ENCODE measurements around the genes PRORP and BRMS1L.

GRCh38 chr14:32939140-32940102 lies 742 bp downstream of the NPAS3 start:
- RRBS, 2 experiments = 6 to 8% methylated on average over 34 to 39 of the region's 98 CpGs

DNA sequence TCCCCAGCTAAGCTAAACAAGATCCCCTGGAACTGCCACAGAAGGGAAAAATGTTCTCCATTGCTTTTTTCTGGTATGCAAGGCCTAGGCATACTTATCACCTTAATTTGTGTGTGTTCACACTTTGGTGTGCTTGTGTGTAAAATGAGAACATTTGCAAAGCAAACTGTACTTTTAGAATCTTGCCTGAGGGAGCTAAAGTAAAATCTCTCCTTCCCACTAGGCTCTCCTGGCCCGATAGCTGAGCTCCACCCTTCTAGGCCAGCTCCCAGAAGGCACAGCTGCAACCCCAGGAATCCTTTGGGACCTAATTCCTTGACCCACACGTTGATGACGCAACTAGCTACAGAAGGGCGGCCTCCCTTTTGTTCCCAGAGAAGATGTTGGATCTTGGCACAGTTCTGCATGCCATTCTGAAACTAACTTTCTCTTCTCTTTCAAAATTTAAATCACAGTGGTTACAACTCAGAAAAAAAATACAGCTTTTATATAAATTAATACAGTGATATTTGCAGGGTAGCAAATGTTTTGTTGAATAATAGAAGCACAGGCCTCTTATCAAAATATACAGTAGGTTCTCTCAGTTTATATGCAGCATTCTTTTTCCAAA lies 268.1 kb downstream of the EGLN3 start:
- RRBS, 2 experiments = no CpG with 5 or more reads among the region's 4 CpGs

- RRBS, 2 experiments = no CpG with 5 or more reads among the region's 5 CpGs
These were observed 84.8 kb upstream of the EGLN3 start for GRCh38 chr14:34035609-34036135.

GRCh38 chr14:34058871-34059597 lies 108.2 kb upstream of the EGLN3 start:
- RRBS, 2 experiments = no CpG with 5 or more reads among the region's 10 CpGs

DNA sequence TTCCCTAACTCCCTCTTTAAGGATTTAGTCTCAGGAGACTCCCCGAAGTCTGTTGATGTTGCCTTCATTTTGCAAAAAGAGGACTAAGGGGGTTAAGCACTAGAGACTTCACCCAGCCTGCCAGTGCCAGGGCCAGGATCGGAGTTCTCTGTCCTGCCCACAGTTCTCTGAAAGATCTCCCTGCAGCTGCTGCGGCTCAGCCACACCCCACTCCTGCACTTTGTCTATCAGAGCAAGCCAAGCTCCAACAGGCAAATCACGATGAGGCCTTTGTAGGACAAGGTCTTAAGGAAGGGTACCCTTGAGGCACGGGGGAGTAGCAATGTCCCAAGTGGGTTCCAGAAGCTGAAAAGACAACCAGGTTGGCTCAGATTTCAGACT lies 148.8 kb upstream of the EGLN3 start:
- RRBS, 2 experiments = no CpG with 5 or more reads among the region's 5 CpGs

GRCh38 chr14:34130918-34131546 lies 180.2 kb upstream of the EGLN3 start:
- RRBS, 2 experiments = no CpG with 5 or more reads among the region's 15 CpGs

- RRBS, 2 experiments = no CpG with 5 or more reads among the region's 3 CpGs
These were observed 32.6 kb downstream of the SNX6 start for GRCh38 chr14:34597382-34597774.

- RRBS, 2 experiments = no CpG with 5 or more reads among the region's 4 CpGs
These were observed 3.3 kb downstream of the CFL2 start for GRCh38 chr14:34710972-34711585.

DNA sequence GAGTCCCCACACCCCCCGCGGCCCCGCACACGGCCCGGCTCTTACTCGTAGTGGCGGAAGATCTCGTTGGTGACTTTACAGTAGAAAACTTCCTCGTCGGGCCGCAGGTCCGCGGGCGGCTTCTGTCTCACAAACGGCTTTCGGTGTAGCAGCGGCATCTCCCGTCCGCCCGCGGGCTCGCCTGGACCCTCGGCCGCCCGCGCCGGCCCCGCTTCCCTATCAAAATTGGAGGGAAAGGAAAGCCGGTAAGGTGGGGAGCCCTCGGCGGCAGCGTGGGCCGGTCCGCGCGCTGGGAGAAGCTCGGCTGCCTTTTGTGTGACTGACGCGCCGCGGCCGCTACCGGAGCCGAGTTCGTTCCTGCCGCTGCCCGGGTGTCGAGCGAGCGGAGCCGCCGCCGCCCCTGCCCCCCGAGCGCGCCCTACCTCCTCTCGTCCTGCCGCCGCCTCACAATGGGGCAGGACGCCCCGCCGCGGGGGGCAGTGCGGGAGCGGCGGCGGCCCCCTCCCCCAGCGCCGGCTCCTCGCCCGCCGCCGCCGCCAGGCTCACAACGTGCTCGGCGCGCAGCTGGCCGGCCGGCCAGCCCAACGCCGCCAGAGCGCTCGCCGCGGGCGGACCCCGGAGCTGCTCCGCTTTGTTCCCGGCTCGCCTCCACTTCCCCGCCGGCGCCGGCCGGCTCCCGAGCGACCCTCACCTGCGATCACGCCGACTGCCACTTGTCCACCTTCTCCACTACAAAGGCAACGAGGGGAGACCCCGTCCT lies 533 bp downstream of the BAZ1A start:
- RRBS, 2 experiments = under 1 to 1% methylated on average over 38 to 47 of the region's 103 CpGs

- RRBS, 2 experiments = 1% methylated on average over 7 of the region's 55 CpGs
These were observed at the start of gene PRORP for GRCh38 chr14:35122201-35123067. PRORP (plus strand) TSS chr14:35122552.

GRCh38 chr14:35154067-35154410 lies 31.7 kb downstream of the PRORP start:
- RRBS, 2 experiments = no CpG with 5 or more reads among the region's 1 CpG

GRCh38 chr14:35326434-35326665 lies 34.2 kb downstream of the PSMA6 start:
- RRBS, 2 experiments = no CpG with 5 or more reads among the region's 1 CpG

DNA sequence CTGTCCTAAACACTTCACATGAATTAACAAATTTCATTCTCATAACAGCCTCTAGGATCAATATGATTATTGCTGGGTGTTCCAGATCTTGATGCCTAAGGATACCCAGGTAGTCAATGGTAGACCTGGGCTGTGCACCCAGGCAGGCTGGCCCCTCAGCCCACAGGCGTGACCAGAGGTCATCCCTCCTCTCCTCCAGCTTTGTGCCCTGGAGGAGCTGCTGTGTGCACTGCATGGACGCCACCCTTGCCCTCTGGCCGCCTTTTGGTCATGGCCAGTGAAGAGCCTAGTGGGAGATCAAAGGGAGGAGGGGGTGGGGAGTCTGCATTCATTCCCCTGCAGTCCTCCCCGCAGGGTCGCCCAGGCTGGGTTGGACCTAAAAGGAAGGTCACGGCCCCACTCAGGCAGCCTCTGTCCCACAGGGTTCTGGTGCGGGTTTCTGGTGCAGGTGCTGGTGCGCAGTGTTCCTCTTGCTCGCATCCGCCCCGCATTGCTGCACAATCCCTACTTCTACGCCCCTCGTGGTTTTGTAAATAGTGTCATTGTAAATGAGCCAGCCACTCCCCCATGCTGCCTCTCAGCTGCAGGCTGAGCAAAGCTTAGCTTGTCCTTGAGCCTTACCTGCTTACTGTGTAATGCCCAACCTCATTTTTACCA lies 55.2 kb downstream of the PSMA6 start:
- RRBS, 2 experiments = no CpG with 5 or more reads among the region's 13 CpGs

GRCh38 chr14:35406828-35407436 lies 2.4 kb upstream of the NFKBIA start:
- RRBS, 2 experiments = no CpG with 5 or more reads among the region's 4 CpGs

GRCh38 chr14:35717873-35718519 lies 91.1 kb downstream of the RALGAPA1 start:
- RRBS, 2 experiments = no CpG with 5 or more reads among the region's 5 CpGs

- RRBS, 2 experiments = 7% methylated on average over 3 of the region's 47 CpGs; no CpG with 5 or more reads in 1 of the 2 experiments
These were observed at the start of gene BRMS1L for GRCh38 chr14:35825758-35826640. BRMS1L (plus strand) TSS chr14:35826338.

DNA sequence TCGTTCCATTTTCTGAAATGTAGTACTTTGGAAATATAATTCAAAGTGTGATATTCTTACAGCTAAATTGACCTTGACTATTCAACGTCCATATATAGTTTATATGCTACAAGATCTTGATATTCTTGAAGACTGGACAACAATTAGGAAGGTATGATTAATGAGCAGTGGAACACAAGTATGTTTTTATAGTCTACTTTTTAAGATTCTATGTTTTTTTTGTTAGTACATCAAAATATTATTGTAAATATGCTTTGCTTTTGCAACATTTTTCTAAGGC lies 38.7 kb downstream of the BRMS1L start:
- RRBS, 2 experiments = no CpG with 5 or more reads among the region's 2 CpGs

DNA sequence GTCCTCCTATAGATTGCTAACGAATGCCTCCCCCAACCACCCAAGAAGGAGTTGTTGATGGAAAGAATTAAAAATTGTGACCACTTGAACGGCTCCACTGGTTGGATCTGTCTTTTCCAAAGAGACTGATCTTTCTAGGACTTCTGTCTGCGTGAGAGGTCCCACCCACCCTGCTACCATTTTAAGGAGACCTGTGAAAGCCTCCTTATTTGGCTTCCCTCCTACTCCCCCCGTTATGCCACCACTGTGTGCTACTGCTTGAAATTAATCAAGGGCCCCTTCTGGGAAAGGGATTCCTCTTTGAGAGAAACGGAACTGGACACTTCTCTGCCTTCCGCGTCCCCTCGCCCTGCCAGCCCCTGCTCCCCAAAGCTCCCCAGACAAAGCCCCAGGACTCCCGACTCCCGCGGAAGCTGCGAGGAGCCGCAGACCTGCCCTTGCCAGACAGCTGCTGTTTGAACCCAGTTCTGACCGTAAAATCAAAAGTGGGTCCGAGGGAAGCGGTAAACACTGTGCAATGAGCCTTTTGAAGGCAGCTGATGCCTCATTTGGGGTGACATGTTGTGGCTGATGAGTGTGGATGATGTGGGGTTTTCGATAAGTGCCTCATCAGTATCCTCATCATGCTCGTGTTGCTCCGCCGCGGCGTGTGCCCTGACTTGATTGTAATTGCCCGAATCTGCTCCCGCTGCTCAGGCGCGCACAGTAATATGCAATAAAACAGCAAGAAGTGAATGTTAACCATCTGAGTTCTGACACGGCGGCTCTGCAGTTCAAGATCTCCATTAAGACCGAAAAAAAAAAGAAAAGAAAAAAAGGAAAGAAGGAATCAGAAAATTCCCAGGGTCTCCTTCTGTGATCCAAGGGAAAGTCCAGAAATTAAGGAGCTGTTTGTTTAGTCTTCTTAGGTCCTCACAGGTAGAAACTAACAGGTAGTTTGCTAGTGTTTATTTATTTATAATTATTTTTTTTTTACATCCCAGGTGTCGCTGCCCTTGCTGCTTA lies 48.2 kb downstream of the MBIP start:
- RRBS, 2 experiments = no CpG with 5 or more reads among the region's 30 CpGs

GRCh38 chr14:36305771-36306339 lies 14.6 kb downstream of the MBIP start:
- RRBS, 2 experiments = no CpG with 5 or more reads among the region's 5 CpGs

GRCh38 chr14:36510034-36511025 lies 9.7 kb downstream of the NKX2-1 start:
- RRBS, 2 experiments = no CpG with 5 or more reads among the region's 22 CpGs